Diencephalon (tissue), 2 donors: ENCODE measurements around the genes RGS11, ARHGDIG, MRPL28, RAB11FIP3 and HAGHL.

DNA sequence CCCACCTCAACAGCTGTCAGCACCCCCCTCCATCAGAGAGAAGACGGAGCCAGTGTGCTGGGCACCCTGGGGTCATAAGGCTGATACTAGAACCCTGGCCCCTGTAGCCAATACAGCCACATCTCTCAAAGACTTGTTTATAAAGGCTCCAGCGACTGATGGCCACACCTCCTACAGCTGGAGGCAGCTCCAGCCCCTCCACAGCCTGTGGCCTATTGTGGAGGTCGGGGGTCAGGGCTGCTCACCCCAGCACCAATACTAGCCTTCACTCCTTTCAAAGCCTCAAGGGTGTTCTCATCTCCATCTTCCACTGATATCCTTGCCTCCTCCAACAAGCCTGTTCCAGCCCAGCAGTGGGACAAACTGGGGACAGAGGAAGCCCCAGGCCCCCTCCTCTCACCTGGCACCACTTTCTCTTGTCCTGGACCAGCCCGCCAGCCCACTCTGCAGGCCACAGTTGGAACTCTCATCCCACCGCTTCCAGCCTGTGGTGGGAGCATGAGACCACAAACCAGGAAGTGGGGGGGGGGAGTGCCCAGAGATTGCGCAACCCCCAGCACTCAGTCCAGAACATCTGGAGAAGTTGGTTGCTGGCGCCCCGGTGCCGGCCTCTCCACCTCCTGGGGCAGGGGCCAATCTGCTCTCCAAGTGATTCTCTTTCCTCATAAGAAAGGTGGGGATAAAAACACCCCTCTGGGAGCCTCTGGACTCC lies 2.0 kb upstream of the MPG start:
- RAMPAGE, long total RNA: no peak

GRCh38 chr16:252448-253194 lies 18.0 kb downstream of the FAM234A start:
- RAMPAGE, long total RNA: no peak

GRCh38 chr16:275017-276213 lies at the start of gene RGS11:
TSS of gene RGS11 (minus strand) at chr16:275944.
- RAMPAGE, long total RNA: no peak

- RAMPAGE, long total RNA: no peak
Observed at GRCh38 chr16:280230-280913, at the start of gene ARHGDIG. TSS of gene ARHGDIG (plus strand) at chr16:280591.

DNA sequence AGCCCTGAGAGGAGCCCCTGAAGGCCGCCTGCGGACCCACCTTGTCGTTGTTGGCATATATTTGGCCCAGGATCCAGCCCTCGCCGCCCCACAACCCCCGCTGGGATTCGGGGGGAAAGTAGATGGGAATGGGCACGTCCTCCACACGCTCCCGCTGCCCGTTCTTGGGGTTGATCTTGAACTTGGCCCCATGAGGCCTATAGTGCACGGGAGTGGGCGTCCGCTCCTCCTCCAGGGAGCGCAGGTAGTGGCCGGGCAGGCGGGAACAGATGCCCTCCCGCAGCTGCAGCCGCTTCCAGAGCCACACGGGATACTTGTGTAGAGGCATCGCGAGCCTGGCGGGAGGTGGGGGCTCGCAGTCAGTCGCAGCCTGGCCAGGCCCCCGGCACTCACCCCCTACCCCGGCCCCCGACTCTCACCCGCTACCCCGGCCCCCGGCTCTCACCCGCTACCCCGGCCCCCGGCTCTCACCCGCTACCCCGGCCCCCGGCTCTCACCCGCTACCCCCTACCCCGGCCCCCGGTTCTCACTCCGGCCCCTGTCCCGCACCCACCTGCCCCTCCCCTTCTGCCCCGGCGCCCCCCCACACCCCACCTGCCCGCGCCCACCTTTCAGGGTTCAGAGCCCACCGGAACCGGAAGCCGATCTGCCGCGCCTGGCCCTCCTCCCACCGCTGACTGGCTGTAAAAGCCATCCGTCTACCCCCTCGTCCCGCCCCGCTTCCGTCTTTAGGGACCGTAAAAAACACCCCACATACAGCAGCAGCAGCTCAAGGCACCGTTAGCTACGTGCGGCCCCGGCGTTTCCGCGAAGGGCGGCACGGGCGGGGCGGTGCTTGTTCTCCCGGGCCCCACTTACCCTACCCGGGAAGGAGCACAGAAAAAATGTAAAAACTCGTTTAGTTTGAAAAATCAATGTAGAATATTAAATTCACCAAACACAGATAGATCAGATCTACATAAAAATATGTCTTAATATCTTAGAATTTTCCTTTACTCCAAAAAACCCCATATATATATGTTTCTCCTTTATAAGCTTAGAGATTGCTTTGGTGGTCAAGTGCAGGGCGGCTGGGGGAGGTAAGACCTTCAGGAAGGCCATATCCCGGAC lies at the start of gene MRPL28:
MRPL28 (minus strand) TSS at position 648 of the 1,110 bp plus-strand sequence.
- RAMPAGE, long total RNA: start-site peak on the minus strand centred at position 604 of the sequence, 79 bp wide, 805 and 780 reads in 2 replicates

DNA sequence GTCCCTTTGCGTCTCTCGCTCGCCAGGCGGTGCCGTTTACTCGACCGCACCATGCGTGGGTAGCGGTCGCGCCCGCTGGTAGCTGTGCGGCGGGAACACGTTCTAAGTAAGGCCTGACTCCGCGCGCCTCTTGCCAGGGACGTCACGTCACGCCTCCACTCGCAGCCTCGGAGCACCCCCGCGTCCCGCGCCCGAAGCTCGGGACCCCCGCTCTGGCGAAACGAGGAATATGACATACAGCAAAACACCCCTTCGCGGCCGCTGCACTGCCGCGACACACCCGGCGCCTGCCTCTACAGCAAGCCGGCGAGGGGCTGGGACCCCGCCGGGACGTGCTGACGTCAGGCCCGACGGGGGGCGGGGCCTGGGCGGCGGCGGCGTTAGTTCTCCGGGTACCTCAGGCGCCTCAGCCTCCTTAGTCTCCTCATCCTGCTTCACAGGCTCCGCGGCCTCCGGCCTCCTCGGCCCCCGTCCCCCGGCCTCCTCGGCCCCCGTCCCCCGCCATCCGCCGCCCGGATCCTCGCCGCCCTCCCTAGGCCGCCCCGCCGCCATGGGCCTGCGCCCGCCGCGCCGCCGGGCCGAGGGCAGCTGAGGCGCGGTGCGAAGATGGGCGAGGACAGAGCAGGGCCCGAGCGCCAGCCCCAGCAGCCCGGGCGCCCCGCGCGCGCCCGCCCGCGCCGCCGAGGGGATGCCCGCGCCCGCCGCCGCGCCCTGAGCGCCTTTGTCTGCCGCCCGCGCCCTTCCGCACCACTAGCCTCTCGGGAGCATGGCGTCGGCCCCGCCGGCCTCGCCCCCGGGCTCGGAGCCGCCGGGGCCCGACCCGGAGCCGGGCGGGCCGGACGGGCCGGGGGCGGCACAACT lies at the start of gene RAB11FIP3:
RAB11FIP3 (plus strand) TSS at position 409 of the 861 bp plus-strand sequence.
- RAMPAGE, long total RNA: no peak

DNA sequence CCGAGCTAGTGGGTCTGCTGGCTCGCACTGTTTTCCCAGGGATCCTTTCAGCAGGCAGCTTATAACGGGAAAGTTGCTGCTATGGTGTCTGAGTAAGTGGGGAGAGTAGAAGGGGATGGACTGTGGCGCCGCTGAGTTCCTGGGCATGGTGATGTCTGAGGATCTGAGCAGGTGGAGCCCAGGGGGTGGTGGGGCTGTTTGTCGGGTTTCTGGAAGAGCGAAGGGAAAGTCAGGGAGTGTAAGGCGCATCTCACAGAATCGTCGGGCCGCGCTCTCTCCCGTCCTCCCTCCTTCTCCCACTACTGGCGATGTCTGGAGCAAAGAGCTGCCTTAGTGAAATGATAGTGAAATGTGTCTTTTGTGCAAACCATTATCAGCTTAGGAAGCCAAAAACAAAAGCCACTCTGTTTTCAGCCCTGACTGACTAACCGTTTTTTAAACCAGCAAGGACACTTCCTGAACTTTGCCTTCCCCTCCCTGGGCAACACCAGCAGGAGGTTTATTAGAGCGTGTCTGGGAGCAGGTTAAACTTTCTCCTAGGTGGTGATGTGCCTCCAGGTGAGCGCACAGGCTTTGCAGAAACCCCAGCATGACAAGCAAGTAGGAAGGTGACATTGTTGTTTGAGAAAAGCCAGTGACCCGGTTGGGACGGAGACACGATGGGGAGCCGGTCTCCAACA lies 49.0 kb downstream of the RAB11FIP3 start:
- RAMPAGE, long total RNA: no peak

DNA sequence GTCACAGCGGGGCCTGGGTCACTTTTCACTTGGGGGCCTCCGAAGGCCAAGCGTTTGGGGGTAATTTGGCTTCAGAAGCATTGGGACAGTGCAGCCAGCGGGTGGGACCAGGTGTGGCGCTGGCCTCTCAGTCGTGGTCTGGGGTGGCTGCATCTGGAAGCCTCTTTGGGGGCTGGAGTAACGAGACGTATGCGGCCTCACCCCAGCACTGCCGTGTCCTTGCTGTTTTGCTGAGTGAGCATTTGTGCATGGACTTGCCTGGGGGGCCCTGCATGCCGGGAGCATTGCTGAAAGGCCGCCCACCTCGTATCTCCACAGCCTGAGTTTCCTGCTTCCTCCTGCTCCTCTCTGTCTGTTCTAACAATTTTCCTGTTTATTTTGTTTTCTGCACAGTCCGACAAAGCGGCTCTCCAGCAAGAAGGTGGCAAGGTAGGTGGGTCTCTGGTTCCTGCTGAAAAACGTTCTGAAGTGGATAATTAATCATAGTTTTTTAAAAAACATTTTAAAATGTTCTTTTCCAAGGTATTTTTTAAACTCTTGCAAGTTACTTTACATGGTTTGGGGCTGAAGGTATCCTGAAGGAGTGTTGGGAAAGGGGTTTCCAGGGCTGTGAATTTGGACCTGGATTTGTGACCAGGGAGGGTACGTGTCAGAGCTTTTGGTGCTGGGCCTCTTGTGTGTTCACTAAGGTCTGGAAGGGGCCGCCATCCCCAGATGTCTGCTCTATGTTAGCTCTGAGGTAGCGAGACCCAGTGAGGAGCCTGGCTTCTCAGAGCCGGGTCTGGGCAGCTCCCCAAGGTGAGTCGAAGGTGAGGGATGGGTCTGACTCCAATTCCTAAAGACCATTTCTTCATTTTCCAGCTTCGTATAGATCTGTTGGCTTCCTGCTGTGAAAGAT lies 30.8 kb upstream of the CAPN15 start:
- RAMPAGE, long total RNA: no peak

DNA sequence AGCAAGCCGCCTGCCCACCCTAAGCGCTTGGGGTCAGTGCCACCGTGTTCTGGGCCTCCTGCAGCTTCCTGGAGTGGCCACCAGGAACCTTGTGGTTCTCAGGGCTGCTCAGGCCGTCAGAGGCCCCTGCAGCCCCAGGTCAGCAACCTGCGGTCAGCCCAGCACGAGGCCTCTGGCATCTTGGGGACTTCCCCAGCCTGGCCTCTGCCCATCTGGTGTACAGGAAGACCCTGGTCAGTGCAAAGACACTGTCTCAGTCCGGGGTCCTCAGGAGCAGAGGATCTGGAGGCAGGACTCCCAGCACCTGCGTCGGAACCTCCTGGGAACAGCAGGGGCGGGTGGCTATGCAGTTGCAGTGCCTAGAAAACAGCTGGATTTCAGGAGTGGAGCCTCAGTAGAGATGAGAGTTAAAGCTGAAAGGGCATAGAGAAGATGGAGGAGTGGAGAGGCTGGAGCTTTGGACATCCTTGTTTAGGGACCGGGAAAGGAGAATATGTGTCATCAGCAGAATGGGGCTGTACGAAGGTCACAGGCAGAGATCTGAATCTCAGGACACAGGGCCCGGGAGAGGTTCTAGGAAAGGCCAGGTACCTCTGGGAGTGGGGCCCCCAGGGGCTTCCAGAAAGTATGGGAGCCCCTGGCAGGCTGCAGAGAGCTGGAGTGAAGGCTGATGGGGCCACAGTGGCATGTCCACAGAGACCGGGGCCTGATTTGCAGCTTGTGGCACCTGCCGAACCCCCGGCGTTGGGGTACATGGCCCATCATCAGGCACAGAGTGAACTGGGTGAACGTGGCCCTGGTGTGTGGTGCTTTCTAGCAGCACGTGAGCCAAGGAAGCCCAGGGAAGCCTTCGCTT lies 13.2 kb upstream of the CAPN15 start:
- RAMPAGE, long total RNA: no peak

GRCh38 chr16:515164-515714 lies 12.3 kb upstream of the CAPN15 start:
- RAMPAGE, long total RNA: no peak

DNA sequence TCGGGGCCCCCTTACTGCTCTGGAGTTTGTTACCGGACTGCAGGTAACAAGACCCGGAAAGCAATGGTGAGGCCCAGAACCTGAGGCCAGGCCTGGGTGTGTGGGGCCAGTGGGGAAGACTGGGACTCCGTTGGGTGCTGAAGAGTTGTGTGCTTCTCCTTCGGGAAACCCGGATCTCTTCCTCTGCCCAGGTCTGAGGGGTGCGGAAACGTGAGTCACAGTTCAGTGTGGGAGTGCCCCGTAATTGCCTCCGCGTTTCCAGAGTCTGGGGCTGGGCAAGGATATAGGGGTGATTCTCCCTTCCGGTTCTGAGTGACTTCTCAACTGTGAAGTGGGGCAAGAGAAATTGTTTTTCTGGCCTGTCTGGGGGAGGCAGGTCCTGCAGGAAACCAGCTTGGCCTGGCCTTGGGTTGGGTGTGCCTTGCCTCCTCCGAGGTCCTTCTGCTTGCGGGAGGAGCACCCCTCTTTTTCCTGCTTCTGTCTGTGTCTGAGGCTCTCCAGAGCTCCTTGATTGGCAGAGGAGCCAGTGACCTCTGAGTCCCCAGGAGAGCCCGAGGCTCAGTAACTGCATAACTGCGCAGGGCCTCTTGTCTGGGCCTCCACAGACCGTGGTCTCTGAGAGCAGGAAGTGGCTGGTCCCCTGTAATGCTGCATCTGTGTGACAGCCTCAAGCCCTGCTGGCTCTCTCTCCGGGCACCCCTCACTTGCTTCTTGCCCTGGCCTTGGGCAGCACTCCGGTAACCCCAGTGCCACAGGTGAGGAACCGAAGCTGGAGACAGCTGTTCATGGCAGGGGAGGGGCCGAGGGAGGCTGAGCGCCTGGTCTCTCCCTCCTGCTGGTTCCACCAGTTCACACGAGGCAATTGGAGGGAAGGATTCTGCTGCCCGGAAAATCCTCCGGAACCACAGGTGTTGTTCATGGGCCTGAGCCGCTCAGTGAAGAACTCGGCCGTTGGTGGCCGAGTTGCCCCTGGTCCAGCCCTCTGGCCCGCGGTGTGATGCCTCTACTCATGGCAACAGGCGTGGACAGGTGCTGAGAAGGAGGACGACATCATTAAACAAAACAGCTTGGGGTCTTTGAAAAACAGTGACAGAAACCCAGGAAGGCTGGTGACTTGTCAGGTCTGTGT lies 1.5 kb downstream of the CAPN15 start:
- RAMPAGE, long total RNA: no peak

DNA sequence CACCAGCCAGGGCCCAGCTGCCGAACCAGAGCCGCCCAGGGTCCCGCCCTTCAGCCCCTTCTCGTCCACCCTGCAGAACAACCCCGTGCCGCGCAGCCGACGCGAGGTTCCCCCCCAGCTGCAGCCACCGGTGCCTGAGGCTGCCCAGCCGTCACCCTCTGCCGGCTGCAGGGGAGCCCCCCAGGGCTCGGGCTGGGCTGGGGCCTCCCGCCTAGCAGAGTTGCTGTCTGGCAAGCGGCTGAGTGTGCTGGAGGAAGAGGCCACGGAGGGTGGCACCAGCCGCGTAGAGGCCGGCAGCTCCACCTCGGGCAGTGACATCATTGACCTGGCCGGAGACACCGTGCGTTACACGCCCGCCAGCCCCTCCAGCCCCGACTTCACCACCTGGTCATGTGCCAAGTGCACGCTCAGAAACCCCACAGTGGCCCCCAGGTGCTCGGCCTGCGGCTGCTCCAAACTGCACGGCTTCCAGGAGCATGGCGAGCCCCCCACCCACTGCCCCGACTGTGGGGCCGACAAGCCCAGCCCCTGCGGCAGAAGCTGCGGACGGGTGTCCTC lies 12.6 kb upstream of the PRR35 start:
- RAMPAGE, long total RNA: no peak

DNA sequence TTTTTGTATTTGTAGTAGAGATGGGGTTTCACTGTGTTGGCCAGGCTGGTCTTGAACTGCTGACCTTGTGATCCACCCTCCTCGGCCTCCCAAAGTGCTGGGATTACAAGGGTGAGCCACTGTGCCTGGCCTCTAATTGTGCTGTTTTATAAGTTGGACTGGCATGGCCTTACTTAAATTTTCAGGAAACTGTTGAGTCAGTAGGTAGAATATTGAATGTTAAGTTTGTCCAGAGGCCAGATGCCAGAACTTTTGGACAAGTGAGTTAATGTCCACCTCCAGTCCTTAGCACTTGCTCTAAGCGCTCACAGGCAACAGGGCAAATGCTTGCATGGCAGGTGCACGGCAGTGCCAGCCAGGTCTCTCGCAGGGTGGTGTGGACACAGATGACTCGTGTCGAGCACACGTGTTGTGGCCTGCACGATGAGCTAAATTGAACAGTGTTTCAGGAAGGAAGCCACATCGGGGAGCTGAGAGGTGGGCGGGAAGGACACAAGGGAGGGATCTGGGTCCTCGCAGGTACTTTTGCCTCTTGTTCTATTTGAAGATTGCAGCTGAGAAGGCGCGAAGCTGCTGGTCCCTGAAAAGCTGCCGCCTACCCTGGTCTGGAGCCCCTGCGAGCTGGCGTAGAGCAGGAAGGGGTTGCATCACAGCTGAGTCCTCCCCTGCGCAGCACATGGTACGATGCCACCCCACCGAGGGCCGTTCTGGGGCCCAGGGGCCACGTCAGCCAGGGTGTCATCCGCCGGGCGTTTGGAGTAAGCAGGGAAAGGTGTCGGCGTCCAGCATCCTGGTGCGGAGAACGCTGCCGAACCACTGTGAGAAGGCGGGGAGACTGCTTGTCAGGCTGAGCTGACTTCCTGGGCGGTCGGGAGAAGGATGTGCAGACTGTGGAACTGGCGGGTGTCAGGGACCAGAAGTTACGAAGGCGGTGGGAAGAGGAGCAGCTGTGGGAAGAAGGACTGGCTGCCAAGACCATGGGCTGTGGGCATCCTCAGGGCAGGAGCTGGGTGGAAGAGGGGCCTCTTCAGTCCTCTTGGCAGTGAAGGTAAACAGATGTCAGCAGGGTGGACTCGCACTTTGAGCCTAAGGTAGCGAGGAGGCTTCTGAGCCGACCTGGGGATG lies 6.3 kb downstream of the RAB40C start:
- RAMPAGE, long total RNA: no peak

- RAMPAGE, long total RNA: no peak
Observed at GRCh38 chr16:647973-648603, 1.1 kb upstream of the WDR90 start.

- RAMPAGE, long total RNA: no peak
Observed at GRCh38 chr16:679124-679942, 877 bp upstream of the STUB1 start.

DNA sequence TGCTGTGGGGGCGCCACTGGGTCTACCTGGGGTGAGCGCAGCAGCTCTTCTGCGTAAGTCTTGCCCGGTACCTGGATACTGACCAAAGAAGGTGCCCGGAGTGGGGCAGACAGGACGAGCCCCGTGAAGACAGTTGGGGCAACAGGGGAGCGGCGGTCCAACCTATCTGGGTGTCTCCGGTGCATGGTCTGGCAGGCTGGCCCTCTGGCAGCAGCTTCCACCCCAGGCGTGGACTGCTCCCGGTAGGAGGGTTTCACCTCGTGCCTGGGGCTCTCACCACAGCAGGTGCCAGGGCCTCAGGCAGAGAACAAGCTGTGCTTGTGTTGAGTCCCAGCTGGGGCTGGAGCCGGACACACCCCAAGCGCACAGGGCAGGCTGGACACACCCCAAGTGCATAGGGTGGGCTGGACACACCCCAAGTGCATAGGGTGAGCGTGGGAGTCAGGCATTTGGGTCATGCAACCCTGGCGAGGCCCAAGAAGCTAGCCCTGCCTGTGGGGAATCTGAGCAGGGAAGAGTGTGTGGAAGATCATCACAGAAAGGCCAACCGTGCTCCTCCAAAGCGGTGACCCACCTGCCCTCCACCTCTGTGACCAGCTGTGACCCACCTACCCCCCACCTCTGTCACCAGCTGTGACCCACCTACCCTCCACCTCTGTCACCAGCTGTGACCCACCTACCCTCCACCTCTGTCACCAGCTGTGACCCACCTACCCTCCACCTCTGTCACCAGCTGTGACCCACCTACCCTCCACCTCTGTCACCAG lies 1.6 kb upstream of the FBXL16 start:
- RAMPAGE, long total RNA: no peak

DNA sequence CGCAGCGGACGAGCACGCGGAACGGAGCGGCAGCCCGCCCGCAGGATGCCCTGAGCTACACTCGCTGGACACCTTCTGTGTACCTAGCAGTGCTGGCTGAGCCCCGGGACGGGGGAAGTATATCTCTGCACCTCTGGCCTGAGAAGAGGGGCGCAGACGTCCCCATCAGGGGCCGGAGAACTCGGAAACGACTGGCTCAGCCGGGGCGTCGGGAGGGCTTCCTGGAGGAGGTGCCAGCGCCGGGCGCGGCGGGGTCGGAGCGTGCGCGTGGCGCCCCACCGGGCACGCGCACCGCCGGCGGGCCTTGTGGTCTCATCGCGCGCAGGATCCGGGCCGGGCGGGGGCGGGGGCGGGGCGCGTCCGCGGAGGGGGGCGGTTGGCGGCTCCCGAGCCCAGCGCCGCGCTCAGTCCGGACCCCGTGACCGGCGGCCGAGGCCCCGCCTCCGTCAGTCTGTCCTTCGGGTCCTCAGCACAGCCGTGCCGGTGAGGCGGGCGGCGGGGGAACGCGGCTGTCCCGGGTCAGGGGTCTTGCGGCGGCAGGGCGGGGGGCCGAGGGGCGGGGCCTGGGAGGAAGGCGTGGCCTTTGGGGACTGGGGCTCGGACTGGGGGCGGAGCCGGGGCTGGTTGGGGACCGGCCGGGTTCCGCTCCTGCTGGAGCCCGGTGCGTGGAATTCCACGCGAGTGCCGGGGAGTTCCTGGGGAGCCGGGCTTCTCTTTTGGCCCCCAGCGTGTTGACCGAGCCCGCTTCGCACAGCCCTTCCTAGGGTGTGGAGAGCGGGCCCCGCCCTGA lies at the start of gene HAGHL:
HAGHL (plus strand) TSS at position 449 of the 790 bp plus-strand sequence.
- RAMPAGE, long total RNA: no peak

DNA sequence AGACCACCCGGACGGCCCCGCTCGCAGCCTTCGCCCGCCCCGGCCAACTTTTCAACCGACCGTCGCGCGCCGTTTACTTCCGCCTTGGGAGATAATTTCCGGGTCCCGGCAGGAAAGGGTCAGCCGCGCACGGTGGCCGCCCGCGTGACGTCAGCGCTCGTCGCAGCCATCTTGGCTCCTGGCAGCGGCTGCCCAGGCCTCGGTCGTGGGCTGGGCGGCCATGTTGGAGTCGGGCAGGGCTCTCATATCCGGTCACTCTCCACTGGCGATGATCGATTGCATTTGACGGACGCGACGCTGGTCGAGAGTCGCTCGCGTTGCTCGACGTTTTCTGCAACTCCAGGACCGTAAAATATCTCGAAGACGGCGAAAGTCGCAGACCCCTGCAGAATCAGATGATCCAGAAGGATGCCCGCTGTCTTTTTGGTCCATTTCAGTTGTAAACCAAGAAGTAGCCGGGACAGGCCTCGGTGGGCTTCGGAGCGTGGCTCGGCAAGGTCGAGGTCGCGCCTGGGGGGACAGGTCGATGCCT lies 7.2 kb upstream of the GNG13 start:
- RAMPAGE, long total RNA: start-site peak on the plus strand centred at position 259 of the sequence, 72 bp wide, 13 and 12 reads in 2 replicates

DNA sequence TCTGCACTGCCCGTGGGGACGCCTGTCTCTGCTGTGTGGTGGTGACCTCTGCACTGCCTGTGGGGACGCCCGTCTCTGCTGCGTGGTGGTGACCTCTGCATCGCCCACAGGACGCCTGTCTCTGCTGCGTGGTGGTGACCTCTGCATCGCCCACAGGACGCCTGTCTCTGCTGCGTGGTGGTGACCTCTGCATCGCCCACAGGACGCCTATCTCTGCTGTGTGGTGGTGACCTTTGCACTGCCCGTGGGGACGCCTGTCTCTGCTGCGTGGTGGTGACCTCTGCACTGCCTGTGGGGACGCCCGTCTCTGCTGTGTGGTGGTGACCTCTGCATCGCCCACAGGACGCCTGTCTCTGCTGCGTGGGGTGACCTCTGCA lies 67.3 kb downstream of the LMF1 start:
- RAMPAGE, long total RNA: no peak

DNA sequence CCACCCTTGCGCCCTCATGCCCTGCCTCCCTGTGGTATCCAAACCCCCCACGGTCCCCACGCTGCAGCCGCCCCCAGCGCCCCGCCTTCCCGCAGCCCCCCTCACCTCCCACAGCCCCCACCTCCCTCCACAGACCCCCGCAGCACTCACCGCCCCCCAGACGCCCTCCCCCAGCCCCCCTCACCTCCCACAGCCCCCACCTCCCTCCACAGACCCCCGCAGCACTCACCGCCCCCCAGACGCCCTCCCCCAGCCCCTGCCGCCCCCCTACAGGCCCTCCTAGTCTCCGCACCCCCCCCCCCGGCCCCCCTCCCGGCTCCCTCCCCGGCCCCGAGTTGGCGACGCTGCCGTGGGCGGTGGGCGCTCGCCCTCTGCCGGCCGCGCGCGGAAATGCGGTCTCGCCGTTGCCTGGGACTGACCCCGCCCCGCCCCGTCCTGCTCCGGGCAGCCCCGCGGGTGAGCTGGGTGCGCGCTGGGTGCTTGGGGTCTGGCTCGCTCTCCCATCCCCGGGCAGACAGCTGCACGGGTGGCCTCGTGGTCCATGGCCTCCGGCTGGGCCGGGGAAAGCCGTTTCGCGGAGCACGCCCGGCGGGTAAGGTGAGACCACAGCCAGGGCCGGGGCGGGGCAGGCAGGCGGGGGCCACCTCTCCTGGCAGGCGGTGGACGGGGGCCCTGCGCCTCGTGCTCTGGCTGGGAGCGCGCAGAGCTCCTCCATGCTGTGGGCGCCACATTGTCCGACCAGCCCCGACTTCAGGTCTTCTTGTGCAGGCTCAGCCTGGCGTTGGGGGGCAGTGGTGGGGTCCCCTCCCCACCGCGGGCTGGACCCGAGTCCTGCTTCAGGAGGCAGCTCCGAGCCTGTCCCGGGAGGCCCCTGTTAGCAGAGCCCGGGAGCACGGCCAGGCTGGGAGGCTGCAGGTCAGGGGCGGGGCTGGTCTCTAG lies 6.8 kb upstream of the C1QTNF8 start:
- RAMPAGE, long total RNA: no peak